ENCODE measurements around the genes ATP9B and RBFA.

- PRO-cap, 5 experiments, result peak in 5 of 5 experiments; most common plus-strand start chr18:79069394 (in 5); most common minus-strand start chr18:79069017 (in 2)
- RAMPAGE, long total RNA, 2 experiments, result no peak in any of the 2 experiments
- RRBS, result 2% methylated on average over 50 of the region's 128 CpGs
Measured at GRCh38 chr18:79068924-79070030, at the start of gene ATP9B. TSS of gene ATP9B (plus strand) at chr18:79069394.

DNA sequence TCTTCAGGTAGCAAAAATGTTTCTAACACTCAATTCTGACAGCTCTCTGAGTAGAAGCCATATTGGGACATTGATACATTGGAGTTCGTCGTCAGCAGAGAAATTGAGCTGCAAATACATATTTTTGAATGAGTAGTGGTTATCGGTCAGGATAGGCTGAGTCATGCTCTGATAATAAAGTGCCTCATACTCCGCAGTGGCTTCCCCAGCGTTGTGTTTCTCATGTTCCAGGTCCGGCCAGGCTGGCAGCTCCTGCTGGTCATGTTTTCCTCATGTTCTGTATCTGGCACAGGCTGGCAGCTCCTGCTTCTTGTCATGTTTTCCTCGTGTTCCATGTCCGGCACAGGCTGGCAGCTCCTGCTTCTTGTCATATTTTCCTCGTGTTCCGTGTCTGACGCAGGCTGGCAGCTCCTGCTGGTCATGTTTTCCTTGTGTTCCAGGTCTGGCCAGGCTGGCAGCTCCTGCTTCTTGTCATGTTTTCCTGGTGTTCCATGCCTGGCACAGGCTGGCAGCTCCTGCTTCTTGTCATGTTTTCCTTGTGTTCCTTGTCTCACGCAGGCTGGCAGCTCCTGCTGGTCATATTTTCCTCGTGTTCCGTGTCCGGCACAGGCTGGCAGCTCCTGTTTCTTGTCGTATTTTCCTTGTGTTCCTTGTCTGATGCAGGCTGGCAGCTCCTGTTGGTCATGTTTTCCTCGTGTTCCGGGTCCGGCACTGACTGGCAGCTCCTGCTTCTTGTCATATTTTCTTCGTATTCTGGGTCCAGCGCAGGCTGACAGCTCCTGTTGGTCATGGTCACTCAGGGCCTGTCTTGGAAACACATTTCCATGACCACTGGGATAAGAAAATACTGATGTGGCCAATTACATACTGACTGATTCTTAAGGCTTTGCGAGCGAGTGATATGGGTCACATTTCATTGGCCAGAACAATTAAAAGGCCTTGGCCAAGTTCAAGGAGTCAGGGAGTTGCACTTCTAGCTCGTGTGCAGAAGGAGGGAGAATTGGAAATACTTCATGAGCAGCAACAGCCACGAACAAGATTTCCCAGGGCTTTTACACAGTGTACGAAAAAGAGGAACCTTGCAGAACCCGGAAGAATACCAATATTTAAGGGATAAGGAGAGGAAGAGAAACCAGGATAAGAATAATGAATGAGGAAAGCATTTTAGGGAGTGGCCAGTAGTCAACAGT is 149.1 kb downstream of the ATP9B start:
- PRO-cap, 5 experiments, result no peak in any of the 5 experiments
- RAMPAGE, long total RNA, 2 experiments, result no peak in any of the 2 experiments
- RRBS, result 98% methylated on average over 2 of the region's 27 CpGs

- PRO-cap, 5 experiments, result no peak in any of the 5 experiments
- RAMPAGE, long total RNA, 2 experiments, result no peak in any of the 2 experiments
- RRBS, result under 1% methylated on average over 18 of the region's 29 CpGs
Measured at GRCh38 chr18:79394582-79394817, 1.2 kb upstream of the NFATC1 start.

DNA sequence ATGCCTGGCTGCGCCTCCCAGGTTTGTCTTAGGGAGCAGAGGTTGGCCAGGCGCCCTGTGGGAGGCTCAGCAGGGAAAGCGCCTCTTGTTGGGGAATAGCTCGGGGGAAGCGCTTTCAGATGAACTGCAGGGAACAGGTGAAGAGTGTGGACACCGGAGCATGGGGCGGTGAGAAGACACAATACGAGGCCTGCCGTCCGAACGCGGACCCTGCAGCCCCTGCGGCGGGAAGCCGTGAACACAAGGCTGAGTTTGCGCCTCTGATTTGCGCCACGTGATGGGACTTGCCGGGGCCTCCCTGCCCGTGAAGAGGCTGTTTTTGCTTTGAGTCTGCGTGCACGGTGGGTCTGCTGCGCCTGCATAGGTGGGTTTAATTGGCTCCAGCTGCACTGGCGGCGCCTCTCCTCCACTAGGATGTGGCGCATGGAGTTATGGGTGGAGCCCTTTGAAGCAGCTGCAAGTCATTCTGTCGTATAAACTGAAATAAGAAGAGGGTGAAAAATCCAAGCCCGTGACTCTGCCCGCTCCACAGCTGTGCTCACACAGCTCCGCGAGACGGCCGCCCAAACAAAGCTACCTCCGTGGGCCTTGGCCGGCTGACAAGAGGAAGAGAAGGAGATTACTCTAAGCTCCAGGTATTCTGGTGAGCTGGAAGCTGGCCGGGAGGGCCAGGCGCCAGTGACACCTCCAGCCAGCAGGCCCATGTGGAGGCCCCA is 103.5 kb upstream of the CTDP1 start:
- PRO-cap, 5 experiments, result no peak in any of the 5 experiments
- RAMPAGE, long total RNA, 2 experiments, result no peak in any of the 2 experiments
- RRBS, result 86% methylated on average over 2 of the region's 37 CpGs

GRCh38 chr18:79578190-79578517 is 101.4 kb upstream of the CTDP1 start:
- PRO-cap, 5 experiments, result peak in 1 of 5 experiments; most common minus-strand start chr18:79578328 (in 1)
- RAMPAGE, long total RNA, 2 experiments, result no peak in any of the 2 experiments
- RRBS, result no CpG with 5 or more reads among the region's 5 CpGs

- PRO-cap, 5 experiments, result no peak in any of the 5 experiments
- RAMPAGE, long total RNA, 2 experiments, result no peak in any of the 2 experiments
- RRBS, result no CpG with 5 or more reads among the region's 11 CpGs
Measured at GRCh38 chr18:79683272-79683761, 3.7 kb downstream of the CTDP1 start.

GRCh38 chr18:79690585-79691119 is 11.0 kb downstream of the CTDP1 start:
- PRO-cap, 5 experiments, result no peak in any of the 5 experiments
- RAMPAGE, long total RNA, 2 experiments, result no peak in any of the 2 experiments
- RRBS, result no CpG with 5 or more reads among the region's 19 CpGs

DNA sequence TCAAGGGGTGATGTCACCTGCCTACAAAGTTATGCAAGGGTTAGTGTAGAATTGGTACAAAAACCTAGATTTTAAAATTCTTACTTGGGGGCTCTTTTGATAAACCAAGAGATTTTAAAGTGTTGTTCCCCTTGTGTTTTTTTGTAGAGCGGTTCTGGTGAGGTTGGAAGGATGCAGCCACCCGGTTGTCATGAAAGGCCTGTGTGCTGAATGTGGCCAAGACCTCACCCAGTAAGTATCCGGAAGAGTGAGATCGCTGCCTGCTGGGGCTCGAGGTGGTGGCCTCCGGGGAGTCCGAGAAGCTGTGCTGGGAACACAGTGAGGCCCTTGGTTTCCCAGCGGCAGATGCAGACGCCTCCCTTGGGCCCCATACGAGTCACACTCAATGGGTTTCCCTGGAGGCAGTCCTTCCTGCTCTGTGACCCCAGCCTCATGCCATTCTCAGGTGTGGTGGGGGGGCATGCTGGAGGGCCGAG is 15.5 kb downstream of the CTDP1 start:
- PRO-cap, 5 experiments, result no peak in any of the 5 experiments
- RAMPAGE, long total RNA, 2 experiments, result no peak in any of the 2 experiments
- RRBS, result 97% methylated on average over 4 of the region's 11 CpGs

- PRO-cap, 5 experiments, result no peak in any of the 5 experiments
- RAMPAGE, long total RNA, 2 experiments, result no peak in any of the 2 experiments
- RRBS, result no CpG with 5 or more reads among the region's 26 CpGs
Measured at GRCh38 chr18:79695809-79696288, 16.2 kb downstream of the CTDP1 start.

GRCh38 chr18:79711204-79711403 is 31.5 kb downstream of the CTDP1 start:
- PRO-cap, 5 experiments, result no peak in any of the 5 experiments
- RAMPAGE, long total RNA, 2 experiments, result no peak in any of the 2 experiments
- RRBS, result no CpG with 5 or more reads among the region's 5 CpGs

- PRO-cap, 5 experiments, result no peak in any of the 5 experiments
- RAMPAGE, long total RNA, 2 experiments, result no peak in any of the 2 experiments
- RRBS, result no CpG with 5 or more reads among the region's 12 CpGs
Measured at GRCh38 chr18:79711662-79712210, 32.1 kb downstream of the CTDP1 start.

DNA sequence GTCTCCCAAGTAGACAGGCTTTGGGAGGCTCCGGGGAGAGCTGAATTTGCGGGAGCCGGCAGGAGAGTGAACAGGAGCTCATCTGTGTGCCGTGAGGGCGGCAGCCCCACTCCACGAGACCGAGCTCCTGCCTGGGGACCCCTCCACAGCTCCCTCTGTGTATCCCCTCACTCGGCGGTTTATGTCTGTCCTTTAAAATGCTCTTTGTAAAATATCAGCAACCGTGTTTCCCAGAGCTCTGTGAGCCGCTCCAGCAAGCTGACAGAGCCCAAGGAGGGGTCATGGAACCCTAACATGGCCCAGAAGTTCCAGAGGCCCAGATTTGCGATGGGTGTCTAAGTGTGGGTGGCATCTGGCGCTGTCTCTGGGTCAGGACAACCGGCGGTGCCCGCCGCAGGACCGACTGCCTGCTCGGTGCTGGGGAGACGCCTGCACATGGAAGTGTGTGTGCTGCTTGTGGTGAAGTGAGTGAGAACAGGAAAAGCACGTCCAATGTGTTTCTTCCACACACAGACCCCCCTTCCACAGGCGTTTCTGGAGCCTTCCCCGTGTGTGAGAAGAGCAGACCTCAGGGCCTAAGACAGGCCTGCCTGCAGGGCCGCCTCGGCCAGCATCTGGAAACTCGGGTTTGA is 34.8 kb downstream of the SLC66A2 start:
- PRO-cap, 5 experiments, result no peak in any of the 5 experiments
- RAMPAGE, long total RNA, 2 experiments, result no peak in any of the 2 experiments
- RRBS, result no CpG with 5 or more reads among the region's 26 CpGs

GRCh38 chr18:79939834-79940377 is 11.5 kb downstream of the SLC66A2 start:
- PRO-cap, 5 experiments, result peak in 1 of 5 experiments; most common minus-strand start chr18:79940280 (in 1)
- RAMPAGE, long total RNA, 2 experiments, result no peak in any of the 2 experiments
- RRBS, result 29% methylated on average over 1 of the region's 16 CpGs

DNA sequence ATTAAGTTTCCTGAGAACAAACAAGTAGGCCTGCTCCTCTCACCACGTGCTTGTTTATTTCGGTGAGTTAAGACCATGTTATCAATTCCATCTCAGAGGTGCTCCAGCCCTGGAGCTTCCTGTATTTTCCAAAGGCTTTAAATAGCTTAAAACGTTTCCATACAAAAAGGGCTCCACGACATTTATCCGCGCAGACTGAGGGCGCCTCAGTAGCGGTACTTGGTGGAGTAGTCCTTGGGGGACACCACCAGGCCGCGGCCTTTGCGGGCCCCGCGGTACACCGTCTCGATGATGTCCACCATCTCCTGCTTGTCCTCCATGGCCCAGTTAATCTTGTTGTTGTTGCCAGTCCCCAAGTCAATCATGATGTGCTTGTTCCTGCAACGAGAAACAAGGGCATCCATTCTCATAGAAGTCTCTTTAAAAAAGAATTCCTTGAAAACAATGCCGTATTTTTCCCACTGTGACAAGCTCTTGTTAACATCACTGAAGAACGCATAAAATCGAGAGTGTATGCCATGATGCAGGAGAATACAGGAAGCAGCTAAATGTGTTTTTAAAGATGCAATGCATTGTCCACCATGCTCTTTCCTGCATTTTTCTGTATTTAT is 9.1 kb downstream of the HSBP1L1 start:
- PRO-cap, 5 experiments, result no peak in any of the 5 experiments
- RAMPAGE, long total RNA, 2 experiments, result no peak in any of the 2 experiments
- RRBS, result no CpG with 5 or more reads among the region's 19 CpGs

DNA sequence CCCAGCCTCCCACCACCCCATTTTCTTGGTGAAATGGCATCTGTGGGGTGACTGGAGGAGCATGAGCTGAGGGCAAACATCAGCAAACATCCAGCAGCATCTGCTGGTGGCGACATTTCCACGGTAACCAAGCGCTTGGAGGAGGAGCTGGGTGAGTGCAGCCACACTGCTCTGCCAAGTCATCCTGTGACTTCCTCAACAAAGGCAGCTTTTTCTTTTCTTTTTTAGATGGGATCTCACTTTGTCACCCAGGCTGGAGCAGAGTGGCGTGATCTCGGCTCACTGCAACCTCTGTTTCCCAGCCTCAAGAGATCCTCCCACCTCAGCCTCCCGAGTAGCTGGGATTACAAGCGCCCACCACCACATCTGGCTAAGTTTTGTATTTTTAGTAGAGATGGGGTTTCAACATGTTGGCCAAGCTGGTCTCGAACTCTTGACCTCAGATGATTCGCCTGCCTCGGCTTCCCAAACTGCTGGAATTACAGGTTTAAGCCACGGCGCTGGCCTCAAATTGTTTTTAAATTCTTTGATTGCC is 5.5 kb downstream of the TXNL4A start:
- PRO-cap, 5 experiments, result no peak in any of the 5 experiments
- RAMPAGE, long total RNA, 2 experiments, result no peak in any of the 2 experiments
- RRBS, result no CpG with 5 or more reads among the region's 12 CpGs

DNA sequence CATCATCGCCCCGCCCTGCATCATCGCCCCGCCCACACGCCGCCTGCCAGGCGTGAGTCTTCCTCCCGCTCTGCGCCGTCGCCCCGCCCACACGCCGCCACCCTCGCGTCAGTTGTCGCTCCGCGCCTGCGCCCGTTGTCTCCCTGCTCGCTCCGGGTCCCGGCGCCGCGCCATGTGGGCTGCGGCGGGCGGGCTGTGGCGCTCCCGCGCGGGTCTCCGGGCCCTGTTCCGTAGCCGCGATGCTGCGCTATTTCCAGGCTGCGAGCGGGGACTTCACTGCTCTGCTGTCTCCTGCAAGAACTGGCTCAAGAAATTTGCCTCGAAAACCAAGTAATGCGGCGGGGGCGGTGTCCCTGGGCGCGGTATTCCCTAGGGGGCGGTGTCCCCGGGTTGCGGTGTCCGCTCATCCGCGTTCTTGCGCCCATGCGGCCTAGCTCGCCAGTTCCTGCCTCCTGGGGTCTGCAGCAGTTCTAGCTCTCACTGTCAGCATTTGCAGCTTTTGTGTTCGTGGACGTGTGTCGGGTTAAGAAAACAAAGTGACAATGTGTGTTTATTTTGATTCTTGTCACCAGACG is at the start of gene RBFA:
Gene RBFA, plus strand, starts transcription at position 111 of the 575 bp plus-strand sequence.
- PRO-cap, 5 experiments, result peak in 5 of 5 experiments; most common plus-strand start position 138 of the sequence (in 3); most common minus-strand start position 302 of the sequence (in 4)
- RAMPAGE, long total RNA, 2 experiments, result no peak in any of the 2 experiments
- RRBS, result 2% methylated on average over 12 of the region's 60 CpGs

Data from liver (tissue), 9 donors.